ENCODE measurements around the gene BCOR.

GRCh38 chrX:34639083-34639506 lies 18.0 kb downstream of the TMEM47 start:
- RRBS, 2 experiments, result no CpG with 5 or more reads among the region's 7 CpGs

GRCh38 chrX:35884131-35884622 lies 35.4 kb upstream of the CFAP47 start:
- RRBS, 2 experiments, result no CpG with 5 or more reads among the region's 1 CpG

DNA sequence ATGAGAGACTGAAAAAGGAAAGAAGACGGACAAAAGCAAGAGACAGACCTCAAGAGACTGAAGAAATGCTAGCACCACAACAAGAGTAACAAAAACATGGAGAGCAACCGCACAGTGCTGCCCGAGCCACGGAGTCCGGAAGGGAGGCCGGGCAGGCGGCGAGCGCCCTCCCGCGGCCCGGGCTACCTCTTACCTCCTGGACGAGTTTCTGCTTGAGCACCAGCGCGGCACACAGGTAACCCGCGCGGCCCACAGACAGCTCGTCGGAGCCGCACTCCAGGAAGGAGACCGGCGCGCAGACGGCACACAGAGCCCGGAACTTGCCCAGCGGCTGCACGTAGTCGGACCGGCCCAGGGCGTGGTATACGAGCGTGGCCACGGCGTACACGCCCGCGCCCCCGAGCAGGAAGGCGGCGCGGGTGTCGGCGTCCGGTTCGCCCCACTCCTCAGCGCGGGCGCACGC lies 22.8 kb upstream of the FAM47C start:
- RRBS, 2 experiments, result no CpG with 5 or more reads among the region's 50 CpGs

DNA sequence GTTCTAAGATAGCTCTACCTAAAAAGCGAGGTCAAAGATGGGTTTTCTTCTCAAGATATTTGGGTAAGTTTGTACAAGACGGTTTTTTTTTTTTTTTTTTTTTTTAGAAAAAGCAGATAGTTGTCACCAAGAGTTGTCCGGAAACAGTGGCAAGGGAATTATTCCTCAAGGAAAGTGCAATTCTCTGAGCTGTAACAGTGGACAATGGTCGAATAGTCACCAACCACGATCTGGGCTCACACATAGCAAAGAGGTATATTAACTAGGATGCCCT lies 650 bp upstream of the PRRG1 start:
- RRBS, 2 experiments, result no CpG with 5 or more reads among the region's 5 CpGs

- RRBS, 2 experiments, result no CpG with 5 or more reads among the region's 7 CpGs
Measured at GRCh38 chrX:37816483-37817544, 30.6 kb downstream of the DYNLT3 start.

- RRBS, 2 experiments, result no CpG with 5 or more reads among the region's 6 CpGs
Measured at GRCh38 chrX:37887223-37887906, 40.0 kb upstream of the DYNLT3 start.

- RRBS, 2 experiments, result no CpG with 5 or more reads among the region's 5 CpGs
Measured at GRCh38 chrX:39296571-39297124, 495.4 kb downstream of the MID1IP1 start.

DNA sequence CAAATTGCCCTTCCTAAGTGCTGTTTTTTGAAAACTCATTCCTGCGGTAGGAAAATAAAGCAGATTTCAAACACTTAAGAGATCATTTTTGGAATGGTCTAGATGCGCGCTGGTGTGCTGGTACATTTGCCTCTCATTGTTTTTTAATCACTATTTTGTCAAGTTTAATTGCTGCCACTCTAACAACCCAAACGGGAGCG lies 520.1 kb downstream of the BCOR start:
- RRBS, 2 experiments, result no CpG with 5 or more reads among the region's 5 CpGs

- RRBS, 2 experiments, result no CpG with 5 or more reads among the region's 16 CpGs
Measured at GRCh38 chrX:39730798-39731333, 366.9 kb downstream of the BCOR start.

- RRBS, 2 experiments, result no CpG with 5 or more reads among the region's 4 CpGs
Measured at GRCh38 chrX:39732843-39733287, 364.9 kb downstream of the BCOR start.

GRCh38 chrX:39855526-39856206 lies 242.1 kb downstream of the BCOR start:
- RRBS, 2 experiments, result no CpG with 5 or more reads among the region's 14 CpGs

GRCh38 chrX:40011784-40012390 lies 85.9 kb downstream of the BCOR start:
- RRBS, 2 experiments, result 46 to 50% methylated on average over 5 of the region's 31 CpGs

DNA sequence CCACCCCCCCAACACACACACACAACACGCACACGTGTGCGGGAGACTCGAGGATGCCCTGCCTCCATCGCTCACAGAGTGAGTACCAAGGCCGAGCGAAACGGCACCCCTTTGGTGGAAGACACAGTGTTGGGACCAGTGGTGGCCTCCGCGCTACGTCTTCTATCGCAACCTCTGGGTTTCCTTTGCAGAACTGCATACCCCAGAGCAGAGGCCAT lies 85.1 kb downstream of the BCOR start:
- RRBS, 2 experiments, result no CpG with 5 or more reads among the region's 12 CpGs

DNA sequence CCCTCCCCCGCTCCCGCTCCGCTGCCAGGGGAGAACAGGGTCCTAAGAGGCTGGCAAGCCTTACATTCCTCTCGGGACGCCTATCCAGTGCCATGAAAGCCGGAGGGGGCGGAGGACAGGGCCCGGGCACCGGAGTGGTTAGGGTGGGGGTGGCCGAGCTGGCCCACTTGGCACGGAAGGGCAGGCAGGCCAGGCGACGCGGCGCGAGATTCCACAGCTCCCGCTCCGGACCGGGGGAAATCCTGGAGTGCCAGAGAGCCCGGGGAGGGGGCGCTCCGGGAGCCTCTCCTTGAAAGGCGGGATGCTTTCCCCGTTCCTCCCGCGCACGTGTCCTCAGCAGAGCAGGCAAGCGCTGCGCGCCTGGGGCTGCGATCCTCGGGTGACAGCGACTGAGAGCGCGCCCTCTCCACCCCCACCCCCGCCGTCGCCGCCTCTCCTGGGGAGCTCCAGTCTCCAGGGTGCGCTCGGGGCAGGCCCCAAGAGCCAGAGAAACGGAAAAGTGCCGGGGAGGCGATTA lies 84.0 kb downstream of the BCOR start:
- RRBS, 2 experiments, result 0% methylated on average over 9 of the region's 44 CpGs; no CpG with 5 or more reads in 1 of the 2 experiments

- RRBS, 2 experiments, result no CpG with 5 or more reads among the region's 9 CpGs
Measured at GRCh38 chrX:40058927-40059244, 38.9 kb downstream of the BCOR start.

DNA sequence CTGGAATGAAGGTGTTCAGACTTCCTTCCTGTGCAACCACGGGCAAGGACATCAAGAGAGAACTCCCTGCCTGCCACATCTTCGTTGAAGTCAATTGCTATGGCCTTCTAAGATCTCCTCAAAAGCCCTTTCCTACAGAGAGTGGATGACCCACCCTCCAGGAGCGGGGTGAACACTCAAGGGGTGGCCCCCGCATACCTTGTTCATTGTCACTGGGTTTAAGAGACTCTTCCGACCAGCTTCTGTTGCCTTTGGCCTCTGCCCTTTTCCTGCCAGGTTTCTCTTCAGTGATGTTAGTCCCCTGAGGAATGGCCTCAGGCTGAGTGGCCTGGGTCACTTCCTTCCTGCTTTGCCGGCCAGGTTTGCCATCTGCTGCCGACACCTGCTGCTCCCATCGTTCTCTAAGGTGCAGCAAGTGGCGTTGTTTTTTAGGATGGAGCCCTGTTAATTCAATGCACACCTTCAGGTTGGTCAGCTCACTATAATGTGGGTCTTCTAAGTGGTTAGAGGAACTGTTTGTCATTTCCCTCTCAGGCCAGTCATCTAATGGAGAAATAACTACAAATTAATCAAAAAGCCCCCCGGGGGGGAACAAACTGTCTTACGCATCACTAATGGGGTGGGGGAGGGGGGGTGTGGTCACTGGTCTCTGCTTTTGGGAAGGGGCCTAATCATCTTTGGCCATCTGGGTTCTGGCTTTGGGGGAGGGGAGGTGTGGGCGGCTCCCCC lies 34.2 kb downstream of the BCOR start:
- RRBS, 2 experiments, result no CpG with 5 or more reads among the region's 12 CpGs

DNA sequence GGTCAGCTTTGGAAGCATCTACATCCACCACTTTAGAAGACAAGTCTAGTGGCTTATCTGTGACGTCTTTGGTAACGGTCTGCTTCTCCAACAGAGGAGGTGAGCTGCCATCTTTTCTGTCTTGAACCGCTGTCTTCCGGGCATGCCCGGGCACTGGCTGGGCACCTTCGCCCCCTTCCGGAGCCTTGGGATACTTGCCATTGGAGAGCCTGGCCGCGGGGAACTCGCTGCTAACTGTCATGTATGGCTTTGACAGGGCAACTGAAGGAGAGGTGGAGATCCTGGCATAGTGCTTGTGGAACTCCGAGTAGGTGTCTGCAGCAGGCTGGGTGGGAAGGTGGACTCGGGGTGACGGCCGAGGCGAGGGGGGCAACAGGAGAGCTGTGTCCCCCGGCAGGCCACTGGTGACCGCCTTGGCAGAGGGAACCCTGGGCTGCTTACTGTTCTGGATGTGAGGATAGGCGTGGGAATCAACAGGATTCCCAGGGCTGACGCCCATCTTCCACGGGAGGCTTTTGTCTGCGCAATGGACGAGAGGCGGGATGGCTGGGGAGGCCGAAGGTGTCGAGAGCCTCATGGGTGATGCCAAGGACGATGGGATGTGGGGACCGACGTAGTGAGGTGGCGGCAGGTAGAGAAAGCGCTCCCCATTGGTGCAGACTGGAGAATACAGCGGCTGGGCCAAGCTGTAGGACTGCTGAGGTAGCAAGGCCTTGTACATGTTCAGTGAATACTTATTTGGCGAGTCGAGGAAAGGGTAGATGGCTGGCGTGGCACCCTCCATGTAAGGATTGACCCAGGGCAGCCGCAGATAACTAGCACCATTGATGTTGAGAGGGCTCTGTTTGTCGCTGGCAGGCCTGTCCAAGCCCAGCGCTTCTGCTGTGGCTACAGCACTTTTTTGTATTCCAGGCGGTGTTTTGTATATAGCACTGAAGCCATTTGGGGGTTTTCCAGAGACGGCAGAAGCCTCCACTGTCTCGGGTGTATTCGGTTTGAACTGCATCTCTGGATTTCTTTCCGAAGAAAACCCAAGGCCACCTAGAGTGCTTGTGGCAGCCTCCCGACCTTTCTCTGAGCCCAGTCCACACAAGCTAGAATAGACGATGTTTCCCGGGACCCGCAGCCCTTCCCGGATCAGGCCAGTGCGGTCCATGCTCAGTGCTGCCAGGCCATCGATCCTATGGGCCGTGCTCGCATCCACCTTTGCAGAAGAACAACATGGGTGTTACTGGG lies 23.4 kb downstream of the BCOR start:
- RRBS, 2 experiments, result no CpG with 5 or more reads among the region's 51 CpGs

GRCh38 chrX:40087629-40088467 lies 9.9 kb downstream of the BCOR start:
- RRBS, 2 experiments, result no CpG with 5 or more reads among the region's 15 CpGs

- RRBS, 2 experiments, result under 1% methylated on average over 25 of the region's 115 CpGs
Measured at GRCh38 chrX:40097137-40098049, at the start of gene BCOR. Gene BCOR, minus strand, starts transcription at chrX:40097958.

DNA sequence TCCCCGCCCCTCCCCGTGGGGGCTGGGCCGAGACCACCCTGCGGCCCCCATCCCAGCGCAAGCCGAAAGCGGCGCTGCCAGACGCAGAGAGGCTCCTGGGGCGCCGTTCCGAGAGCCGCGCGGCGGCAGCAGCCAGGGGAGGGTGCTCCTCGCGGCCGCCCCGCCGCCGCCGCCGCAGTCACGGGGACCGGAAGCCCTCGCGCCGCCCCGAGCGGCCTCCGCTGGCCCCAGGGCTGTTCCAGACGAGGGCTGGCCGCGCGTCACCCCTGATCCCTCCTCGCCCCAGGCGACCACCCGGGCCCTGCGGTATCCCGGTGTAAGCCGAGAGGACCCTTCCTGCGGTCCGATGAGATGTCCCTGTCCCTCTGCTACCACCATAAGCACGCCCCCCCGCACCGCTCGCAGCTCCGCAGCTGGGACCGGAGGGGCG lies 7.4 kb upstream of the BCOR start:
- RRBS, 2 experiments, result 0% methylated on average over 14 to 19 of the region's 51 CpGs